ENCODE measurements around the gene CCDC126.

DNA sequence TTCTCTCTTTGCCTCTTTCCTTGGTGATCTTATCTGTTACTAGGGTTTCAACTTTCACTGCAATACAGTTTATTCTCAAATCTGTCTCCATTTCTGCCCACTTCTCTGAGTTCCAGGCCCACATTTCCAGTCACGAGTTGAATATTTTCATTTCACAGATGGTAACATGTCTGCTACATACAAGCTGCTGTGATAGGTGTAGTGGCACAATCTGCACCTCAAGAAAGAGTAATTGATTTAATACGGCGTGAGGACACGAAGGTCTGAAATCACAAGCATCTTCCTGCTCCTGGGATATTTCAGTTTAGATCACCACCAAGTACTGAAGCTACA lies 120.8 kb downstream of the RAPGEF5 start:
- PRO-cap = no peak
- RAMPAGE, long total RNA = no peak

- PRO-cap = no peak
- RAMPAGE, long total RNA = no peak
Measured at GRCh38 chr7:22346414-22346870, 10.5 kb downstream of the RAPGEF5 start.

GRCh38 chr7:22361357-22362458 lies 4.8 kb upstream of the RAPGEF5 start:
- PRO-cap = no peak
- RAMPAGE, long total RNA = no peak

- PRO-cap = no peak
- RAMPAGE, long total RNA = no peak
Measured at GRCh38 chr7:22600977-22601356, 101.0 kb upstream of the STEAP1B start.

GRCh38 chr7:22669088-22669446 lies 57.9 kb upstream of the IL6 start:
- PRO-cap = no peak
- RAMPAGE, long total RNA = no peak

GRCh38 chr7:22725248-22726105 lies 1.5 kb upstream of the IL6 start:
- PRO-cap = no peak
- RAMPAGE, long total RNA = no peak

DNA sequence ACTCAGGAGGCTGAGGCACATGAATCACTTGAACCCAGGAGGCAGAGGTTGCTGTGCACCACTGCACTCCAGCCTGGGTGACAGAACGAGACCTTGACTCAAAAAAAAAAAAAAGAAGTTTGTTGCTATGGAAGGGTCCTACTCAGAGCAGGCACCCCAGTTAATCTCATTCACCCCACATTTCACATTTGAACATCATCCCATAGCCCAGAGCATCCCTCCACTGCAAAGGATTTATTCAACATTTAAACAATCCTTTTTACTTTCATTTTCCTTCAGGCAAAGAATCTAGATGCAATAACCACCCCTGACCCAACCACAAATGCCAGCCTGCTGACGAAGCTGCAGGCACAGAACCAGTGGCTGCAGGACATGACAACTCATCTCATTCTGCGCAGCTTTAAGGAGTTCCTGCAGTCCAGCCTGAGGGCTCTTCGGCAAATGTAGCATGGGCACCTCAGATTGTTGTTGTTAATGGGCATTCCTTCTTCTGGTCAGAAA lies 4.2 kb downstream of the IL6 start:
- PRO-cap = no peak
- RAMPAGE, long total RNA = no peak

DNA sequence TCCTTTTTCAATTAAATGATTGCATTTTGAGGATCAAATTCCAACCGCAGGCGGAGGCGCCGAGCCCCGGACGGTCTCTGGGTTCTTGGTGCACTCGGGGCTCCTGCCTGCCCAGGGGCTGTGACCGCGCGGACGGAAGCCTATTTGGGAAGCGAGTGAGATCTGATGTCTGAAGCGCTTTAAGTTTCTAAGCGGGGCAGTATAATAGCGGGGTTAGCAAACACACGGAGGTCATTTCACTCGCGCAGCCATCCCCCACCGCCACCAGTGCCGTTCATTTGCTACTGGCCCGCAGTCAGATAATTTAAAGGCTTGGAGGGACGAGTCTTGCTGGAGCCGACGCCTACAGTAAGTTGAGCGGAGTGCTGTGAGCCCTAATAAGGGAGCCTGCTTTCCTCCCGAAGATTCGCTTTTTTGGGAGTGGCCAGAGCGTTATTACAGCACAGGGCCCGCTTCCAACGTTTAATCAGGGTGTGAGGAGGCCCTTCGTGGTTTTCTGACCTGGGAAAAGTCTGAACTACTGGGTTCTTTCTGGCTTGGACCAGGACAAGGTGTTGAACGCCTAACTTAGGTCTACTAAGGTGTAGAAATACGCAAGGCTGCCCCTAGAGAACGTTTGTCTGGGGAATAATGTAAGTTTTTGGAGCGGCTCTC lies 32.1 kb upstream of the TOMM7 start:
- PRO-cap = no peak
- RAMPAGE, long total RNA = no peak

- PRO-cap = no peak
- RAMPAGE, long total RNA = no peak
Measured at GRCh38 chr7:23104873-23105537, 580 bp upstream of the KLHL7 start.

DNA sequence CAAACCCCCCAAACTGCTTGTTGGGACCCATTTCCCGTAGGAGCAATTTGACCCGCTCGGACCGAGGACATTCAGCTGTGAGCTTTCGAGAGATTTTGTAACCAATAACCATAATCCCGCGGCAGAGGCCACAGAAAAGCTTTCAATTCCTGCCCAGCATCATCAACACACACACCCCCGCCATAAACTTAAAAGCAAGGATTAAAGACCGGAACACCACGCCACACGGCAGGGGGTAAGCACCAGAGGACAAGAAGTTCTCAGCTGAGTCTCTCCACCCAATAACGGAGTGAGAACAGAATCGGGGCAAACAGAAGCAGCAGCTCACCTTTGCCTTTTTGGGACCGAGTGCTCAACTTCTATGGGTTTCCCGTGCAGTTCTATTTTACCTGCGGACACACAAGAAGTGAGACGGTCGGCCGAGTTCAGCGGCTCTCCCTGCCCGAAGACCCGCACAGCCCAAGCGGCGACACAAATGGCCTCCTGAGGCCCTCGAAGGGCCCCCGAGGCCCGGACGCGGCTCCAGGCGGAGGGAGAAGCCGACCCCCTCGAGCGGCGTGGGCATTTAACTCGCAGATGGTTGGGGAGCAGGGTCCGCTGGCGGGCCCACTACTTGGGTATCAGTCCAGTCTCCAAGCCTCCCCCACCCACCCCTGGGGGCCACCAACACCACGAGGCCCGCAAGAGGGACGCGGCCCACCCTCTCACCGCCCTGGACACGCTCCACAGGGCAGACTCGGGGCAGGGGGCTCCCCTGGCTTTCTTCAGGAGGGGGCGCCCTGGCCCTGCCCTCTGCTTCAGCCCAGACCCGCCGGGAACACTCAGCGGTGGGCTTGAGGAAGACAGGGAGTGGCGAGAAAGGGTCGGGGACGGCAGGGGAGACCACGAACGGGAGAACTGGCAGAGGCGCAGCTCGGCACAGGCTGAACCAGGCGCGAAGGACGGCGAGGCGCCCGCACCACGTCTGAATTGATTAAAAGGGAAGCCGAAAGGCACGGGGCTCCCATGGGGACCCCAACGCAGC lies 1.8 kb downstream of the IGF2BP3 start:
- PRO-cap = no peak
- RAMPAGE, long total RNA = no peak

DNA sequence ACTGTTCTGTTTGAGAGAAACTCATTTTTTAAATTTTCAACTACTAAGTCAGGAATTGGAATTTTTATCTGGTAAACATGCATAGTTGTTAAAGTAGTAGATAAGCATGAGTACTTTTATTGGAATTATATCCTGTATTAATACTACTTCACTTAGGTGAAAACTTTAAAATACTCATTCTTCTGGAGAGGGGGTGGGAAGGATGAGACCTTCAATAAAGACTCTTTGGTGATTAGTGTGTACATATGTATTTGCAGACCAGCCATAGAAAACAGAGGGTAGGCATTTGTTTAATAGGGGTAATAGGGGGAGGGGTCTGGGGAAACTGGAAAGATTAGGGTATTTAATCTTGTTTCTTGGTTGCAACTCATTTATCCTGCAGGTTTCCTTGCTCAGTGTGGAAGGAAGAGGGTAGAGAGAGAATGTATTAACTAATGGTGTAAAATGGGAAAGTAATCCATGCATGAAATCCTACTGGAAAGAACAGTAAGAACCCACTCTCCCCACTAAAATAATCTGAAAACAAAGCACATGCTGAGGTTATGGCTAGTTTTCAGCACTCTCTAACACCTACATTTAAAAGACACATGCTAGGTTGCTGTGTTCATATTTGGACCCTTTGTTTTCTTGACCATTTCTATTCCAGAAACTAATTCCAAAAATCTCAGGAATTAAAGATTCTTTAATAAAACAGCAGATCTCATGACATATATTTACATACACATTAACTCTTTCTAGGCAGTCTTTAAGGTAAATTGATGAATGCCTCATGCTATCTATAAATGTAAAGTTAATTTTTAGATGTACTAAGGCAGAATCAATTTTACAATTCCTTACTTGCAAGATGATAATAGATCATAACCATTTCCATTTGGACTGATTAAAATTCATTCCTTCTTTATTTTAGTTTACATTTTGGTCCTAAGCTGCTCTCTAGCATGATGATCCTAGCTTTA lies 6.3 kb upstream of the IGF2BP3 start:
- PRO-cap = no peak
- RAMPAGE, long total RNA = no peak

GRCh38 chr7:23504680-23505453 lies 26.9 kb downstream of the TRA2A start:
- PRO-cap = no peak
- RAMPAGE, long total RNA = no peak

- PRO-cap = no peak
- RAMPAGE, long total RNA = no peak
Measured at GRCh38 chr7:23596974-23598314, at the start of gene CCDC126. Gene CCDC126, plus strand, starts transcription at chr7:23597382.

- PRO-cap = no peak
- RAMPAGE, long total RNA = no peak
Measured at GRCh38 chr7:23722454-23723040, 12.5 kb downstream of the STK31 start.

DNA sequence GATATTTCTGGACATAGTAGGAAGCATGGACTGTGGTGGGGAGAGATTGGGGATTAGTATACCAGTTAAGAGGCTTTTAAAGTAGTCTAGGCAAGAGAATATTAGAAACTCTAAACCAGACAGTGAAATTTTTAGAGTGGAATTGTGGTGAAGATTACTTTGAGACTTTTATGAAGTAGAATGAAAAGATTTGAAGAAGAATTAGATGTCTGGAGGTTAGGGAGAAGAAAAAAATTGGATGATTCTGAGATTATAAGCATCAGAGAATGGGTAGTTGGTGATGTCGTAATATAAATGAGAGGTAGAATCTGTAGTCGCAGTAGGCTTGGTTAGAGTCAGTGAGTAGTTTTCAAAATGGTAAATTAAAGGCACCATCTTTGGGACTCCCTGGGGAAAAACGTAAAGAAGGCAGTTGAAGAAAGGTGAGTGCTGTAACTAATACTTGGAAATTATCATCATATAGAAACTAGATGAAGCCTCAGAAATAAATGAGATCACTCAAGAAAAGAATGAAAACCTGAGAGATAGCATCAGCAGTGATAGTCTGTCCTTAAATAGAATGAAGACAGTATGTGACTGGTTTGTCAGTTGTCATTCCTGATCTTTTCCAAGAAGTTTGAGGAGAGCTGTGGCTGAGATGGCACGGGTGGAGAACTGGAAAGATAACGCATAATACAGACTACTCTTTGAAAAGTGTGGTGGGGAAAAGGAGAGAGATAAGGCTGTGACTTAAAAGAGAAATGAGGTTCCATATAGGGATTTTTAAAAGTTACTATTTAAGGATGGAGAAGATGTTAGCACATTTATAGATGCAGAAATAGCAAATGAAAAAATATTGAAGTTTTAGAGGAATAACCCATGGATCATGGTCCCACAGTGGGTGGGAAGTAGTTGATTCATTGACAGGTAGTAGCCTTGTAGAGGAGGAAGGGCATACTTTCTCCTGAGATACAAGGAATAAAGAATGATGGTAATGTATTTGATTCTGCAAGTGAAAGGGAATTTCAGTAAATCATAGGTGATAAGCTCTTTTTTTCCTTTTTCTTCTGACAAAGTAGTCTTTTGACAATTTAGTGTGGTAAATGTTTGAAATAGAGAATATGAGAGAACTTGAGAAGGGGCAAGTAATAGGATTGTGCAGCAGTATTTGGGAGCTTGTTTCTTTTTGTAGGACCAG lies 23.9 kb downstream of the PALS2 start:
- PRO-cap = no peak
- RAMPAGE, long total RNA = no peak

DNA sequence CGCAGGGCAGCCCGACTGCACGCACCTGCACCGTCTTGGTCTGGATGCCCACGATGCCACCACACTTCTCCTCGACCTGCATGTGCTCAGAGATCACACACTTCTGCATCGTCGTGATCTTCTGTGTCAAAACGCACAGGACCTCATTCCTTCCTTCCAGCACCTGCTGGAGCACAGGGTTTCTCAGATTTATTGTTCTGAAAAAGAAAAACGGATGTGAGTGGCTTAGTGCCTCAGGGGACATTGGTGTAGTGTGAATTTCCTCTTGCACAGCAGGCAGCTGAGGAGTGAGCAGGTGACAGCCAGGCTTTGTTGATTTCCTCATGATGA lies 38.3 kb downstream of the GSDME start:
- PRO-cap = no peak
- RAMPAGE, long total RNA = no peak

- PRO-cap = no peak
- RAMPAGE, long total RNA = no peak
Measured at GRCh38 chr7:24885123-24885880, 94.7 kb downstream of the OSBPL3 start.

GRCh38 chr7:25112191-25112808 lies 12.8 kb downstream of the CYCS start:
- PRO-cap = no peak
- RAMPAGE, long total RNA = no peak

GRCh38 chr7:25117535-25118392 lies 7.3 kb downstream of the CYCS start:
- PRO-cap = no peak
- RAMPAGE, long total RNA = no peak

- PRO-cap = no peak
- RAMPAGE, long total RNA = no peak
Measured at GRCh38 chr7:25495259-25495678, 267.0 kb upstream of the NPVF start.

All from spinal cord (tissue), 3 donors.